Cardiac atrium fibroblast (primary cell): ENCODE measurements around the gene TDP1.

DNA sequence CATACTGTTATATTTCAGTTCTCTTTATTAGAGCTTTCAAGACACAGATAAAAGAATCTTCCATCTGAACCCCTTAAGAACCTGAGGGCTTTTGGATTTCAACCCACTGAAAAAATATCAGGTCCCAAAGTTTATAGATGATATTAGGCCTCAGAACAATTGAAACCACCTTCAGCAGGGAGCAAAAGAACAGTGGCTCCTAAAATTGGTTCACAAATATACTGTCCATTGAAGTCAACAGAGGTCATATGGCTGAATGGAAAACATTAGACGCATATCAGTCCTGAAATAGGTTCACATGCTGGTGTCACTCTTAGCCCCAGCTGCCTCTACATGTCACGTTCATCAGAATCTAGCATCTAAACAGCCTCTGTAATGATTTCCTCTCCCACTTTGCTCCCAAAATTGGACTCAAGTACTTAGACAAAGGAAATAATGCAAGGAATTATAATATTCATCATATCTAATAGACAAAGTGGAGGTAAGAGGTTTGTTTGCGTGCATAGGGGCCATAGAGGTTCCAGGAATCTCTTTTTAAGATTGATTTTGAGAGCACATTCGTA is 8.7 kb downstream of the FLRT2 start:
- RAMPAGE, long total RNA, result no peak

DNA sequence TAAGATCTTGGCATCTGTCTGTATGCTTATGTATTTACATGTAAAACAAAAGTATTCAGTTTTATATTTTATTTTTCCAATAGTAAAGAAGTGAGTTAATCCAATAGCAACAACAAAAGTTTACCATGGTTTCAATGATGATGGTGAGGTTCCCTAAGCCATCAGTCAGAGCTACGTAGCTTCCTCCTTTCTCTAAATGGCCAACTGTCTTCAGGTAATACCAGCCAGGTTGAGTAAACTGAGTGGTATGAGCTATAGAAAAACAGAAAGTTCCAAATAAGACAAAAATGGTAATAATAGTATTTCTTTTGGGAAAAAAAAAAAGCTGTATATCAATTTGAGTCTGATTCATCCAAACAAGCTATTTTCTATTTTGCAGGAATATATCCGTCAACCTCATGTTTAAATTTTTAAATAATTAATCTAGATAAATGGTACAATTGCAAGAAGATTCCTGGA is 29.7 kb downstream of the GALC start:
- RAMPAGE, long total RNA, result no peak

DNA sequence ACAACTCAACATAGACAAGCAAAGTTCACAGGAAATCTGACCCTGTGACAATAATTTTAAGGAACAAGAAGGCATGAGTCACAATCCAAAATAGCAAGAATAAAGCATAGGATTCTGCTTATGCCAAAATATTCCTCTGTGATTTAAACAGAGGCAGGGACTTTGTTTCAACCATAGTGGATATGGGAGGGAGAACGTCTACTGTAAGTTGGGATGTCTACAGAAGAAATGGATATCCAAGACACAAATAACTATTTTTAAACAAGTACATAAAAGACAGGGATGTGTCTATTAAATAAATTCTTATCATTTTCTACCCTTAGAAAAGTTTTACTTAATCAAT is 44.5 kb downstream of the GPR65 start:
- RAMPAGE, long total RNA, result no peak

DNA sequence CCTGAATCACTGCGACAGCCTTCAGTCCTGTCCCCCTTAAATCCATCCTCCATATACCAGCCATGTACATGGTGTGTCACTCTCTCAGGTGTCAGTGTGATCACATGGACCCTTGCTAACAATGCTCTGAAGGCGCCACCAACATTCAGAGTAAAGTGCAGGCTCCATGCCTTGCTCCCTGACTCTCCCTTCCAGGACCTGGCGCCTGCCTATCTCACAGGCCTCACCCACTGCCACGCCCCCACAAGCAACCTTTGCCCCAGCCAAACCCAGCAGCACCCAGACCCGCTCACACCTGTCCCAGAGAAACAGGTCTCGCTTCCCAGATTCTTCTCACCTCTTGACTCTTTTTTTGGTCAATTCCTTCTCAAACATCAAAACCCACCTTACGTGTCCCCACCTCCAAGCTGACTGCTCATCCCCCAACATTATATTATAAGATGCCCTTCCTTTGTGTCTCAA is 52.3 kb downstream of the KCNK10 start:
- RAMPAGE, long total RNA, result no peak

- RAMPAGE, long total RNA, result no peak
Measured at GRCh38 chr14:88322319-88322813, 703 bp downstream of the KCNK10 start.

DNA sequence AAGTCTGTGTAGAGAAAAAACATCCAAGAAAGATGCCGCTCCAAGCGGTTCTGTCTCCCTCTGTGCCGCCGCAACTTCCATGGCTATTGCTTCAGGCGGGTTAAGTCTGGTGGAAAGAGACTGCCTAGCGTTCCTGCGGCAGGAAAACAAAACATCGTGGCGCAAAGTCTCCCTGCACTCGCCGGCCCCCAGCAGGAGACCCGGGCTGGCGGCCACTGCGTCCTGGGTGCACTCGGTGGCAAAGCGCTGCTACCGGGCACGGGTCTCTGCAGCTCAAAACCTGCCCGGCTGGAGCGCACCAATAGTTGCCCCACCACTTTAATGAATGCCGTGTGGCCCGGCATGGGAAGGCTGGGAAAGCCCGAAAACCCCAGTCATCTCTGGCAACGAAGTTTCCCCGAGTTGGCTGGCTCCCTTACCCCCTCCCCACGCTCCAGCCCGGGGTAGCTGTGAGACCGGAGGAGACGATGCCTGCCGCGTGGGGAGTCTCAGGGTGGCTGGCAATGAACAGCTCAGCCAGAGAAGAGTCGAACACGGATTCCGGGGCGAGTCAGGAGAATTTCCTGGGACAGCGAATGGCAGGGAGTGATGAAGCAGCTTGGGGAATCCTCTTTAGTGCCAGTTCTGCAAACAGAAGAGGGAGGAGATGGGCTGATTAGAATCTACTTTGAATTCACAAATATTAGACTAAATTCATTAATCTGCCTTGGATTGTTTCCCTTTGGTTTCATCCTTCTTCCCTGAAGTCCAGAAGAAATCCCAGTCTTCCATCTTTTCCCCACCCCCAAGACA is 3.6 kb upstream of the KCNK10 start:
- RAMPAGE, long total RNA, result no peak

- RAMPAGE, long total RNA, result no peak
Measured at GRCh38 chr14:88542943-88543483, 11.8 kb downstream of the PTPN21 start.

- RAMPAGE, long total RNA, result no peak
Measured at GRCh38 chr14:89185712-89186592, 231.1 kb downstream of the FOXN3 start.

DNA sequence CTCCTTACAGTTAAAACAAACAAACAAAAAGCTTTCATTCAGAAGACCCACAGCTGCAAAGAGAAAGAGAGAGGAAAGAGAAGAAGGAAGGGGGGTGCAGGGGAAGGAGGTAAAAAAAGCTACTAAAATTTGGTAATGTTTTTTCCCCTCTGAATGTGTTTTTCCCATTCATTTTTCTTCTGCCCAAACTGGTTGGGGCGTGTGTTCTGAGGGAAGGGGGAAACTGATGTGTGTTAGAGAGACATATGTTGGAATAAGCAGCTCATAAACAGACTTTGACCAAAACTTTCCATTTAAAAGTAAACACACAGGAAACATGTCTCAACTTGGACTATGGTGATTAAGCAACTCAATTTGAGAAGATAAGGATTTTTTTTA is 77.0 kb downstream of the FOXN3 start:
- RAMPAGE, long total RNA, result no peak

DNA sequence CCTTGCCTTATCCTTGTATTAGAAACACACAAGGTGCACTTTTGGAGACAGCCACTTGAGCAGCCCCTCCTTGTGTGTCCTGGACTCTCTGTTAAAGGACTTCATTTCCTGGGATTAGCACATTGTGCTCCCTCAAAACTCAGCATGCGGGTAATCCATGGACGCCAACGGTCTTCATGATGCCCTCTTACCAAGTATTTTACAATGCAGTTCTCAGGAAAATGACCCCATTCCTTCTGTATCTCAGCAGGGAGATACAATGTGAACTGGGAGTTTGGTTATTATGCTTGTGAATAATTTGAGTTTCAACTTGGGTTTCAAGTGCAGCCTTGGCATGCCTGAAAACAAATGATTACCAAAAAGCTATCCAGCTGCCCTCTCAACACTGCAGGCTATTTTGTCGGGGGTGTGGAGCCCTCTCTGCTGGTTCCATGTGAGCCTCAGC is 41.3 kb upstream of the FOXN3 start:
- RAMPAGE, long total RNA, result no peak

DNA sequence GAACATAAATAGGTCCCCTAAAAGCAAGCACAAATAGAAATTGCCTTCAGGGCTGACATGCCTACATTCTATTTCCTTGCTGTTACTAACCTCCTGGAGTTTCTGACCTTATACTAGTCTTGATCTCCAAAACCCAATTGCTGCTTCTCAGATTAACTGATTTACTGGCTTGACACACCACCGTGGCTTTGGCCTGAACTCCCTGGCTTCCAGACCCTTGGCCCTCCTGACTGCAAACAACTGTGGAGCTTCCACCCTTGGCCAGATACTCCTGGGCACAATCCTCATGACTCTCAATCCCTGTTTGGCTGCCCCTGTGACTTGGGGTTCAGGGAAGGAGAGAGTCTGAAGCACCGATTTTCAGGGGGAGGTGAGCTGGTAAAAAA is 242.2 kb upstream of the FOXN3 start:
- RAMPAGE, long total RNA, result no peak

- RAMPAGE, long total RNA, result no peak
Measured at GRCh38 chr14:89719934-89720368, 234.6 kb downstream of the EFCAB11 start.

DNA sequence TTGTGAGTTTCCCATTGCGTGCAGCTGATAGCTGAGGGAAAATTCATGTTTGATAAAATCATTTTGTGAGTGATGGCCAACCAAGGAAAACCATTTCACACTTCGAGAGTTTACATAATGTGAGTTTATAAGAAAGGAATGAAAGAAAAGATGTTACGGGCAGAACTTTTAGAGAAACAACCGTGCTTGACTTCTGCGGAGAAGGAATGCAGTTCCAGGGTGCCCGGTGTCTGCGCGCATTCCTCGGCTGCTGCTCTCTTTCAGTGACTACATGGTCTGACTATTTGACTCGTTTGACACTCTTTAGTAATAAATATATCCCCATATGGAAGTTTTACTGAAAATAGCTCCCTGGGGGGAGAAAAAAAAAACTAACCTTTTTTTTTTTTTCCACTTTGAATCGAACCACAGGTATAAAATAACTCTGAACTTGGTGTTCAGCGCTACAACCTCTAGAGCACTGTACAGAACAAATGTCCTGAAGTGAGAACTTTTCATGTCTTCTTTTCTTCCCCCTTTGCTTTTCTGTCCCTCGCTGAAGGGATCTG is 140.7 kb downstream of the EFCAB11 start:
- RAMPAGE, long total RNA, result no peak

- RAMPAGE, long total RNA, result no peak
Measured at GRCh38 chr14:89955549-89956640, at the start of gene TDP1. Gene TDP1 (plus strand): TSS chr14:89955927.

DNA sequence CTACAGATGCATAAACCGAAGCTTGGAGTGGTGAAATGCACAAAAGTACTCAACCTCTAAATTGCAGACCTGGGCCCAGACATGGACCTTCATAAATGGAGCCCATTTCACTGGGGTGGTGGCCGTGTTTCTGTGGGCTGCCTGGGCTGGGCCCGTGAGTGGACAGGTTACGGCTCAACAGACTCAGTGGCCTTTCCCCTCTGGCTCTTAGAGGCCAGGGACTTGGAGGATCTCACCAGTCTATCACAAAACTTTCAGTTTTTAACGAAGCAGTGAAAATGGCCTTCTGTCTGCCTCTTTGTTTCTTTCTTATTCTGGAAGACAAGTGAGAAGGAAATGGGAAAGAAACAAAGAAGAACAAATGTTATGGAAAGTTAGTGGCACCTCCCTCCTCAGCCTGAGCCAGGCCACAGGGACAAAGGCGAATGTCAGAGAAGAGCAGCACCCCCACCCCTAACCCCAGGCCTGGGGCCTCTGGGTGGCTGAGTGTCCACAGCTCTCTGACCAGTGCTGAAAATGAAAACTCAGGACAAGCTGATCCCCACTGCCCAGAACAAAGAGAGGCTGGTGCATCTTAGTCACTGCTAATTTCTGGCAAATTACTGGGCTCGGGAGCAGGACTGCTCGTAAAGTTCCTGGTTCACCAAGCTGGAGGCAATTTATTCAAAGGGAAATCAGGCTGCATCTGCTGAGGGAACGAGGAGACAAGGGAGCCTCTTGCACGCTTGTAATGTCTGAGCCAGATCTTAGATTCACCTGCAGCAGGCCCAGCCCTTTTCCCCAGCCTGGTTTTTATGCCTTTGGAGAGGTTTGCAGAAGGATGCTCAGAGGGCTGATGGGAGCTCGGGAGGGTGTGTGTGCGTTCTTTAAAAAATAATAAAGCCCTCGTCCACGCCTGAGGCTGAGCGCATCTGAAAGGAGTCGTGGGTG is 43.1 kb downstream of the CALM1 start:
- RAMPAGE, long total RNA, result no peak

DNA sequence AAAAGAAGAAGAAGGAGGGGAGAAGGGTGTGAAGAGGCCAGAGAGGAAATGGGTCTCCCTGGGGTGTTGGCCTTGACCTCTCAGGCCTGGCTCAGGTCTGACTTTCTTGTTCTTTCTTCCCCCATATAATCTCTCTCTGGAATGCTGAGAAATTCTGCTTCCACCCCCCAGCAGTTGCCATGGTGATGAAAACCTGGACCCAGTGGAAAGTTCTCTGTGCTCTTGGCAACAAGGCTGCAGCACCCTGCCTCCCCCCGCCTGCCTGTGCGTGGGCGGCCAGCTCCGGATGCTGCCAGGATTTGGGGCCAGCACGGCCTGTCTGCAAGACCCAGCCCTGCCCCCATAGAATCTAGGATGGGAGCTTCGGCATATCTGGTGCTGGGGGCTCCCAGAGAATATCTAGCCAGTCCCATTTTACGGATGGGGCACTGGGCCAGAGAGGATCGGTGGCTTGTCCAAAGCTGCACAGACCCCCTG is 94.7 kb downstream of the CALM1 start:
- RAMPAGE, long total RNA, result no peak

GRCh38 chr14:90510010-90510818 is 113.4 kb downstream of the CALM1 start:
- RAMPAGE, long total RNA, result no peak

- RAMPAGE, long total RNA, result no peak
Measured at GRCh38 chr14:90511323-90511713, 114.5 kb downstream of the CALM1 start.

GRCh38 chr14:90521125-90521825 is 124.4 kb downstream of the CALM1 start:
- RAMPAGE, long total RNA, result no peak

DNA sequence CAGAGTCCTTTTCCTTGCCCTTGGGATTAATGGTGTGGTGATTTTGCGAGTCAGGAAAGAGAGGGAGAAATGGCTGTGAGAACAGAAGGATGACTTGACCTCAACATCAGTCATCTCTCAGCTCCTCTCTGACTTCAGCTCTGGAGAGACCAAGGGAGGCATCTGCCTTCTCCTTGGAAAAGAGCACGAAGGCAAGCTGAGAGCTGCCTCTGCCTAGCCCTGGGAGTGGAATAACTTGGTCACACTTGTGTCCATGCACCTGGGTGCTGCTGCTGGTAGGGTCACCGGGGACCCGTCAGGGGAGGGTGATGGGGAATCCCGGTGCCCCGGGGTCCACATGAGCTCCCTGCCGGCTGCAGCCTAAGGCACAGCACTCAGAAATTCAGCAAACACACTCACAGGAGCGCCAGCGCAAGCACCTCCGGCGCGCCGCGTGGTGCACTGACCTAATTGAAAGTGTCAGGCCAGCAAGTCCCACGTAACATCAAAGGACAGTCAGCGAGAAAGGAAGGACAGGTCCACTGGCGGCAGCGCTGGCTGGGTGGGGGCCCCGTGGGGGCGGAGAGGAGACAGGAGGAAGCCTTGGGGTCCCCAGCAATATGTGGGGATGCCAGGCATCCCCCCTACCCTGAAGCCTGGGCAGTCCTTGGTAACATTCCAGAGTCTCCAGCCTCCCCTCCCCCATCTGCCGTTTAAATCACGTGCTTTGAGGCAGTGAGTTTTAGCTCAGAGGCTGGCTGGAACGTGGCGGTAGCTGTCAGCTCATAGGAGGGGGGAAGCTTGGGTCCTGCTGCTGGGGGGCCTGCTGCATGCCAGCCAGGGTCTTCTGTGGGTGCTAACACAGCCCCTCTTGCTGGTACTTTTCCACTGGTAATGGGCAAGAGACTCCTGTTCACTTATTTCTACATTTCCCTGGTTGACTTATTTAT is 159.1 kb downstream of the CALM1 start:
- RAMPAGE, long total RNA, result no peak